Epithelial cell of prostate (primary cell): Measurements from ENCODE around the genes EEF1AKMT4, CHRD and MAGEF1.

- RRBS = under 1% methylated on average over 11 of the region's 56 CpGs
These were observed 514 bp downstream of the MCF2L2 start for GRCh38 chr3:183427761-183428448.

- RRBS = no CpG with 5 or more reads among the region's 57 CpGs
These were observed 19.0 kb upstream of the MCF2L2 start for GRCh38 chr3:183447171-183448118.

GRCh38 chr3:183486877-183487394 is 58.5 kb upstream of the MCF2L2 start:
- RRBS = no CpG with 5 or more reads among the region's 4 CpGs

- RRBS = no CpG with 5 or more reads among the region's 2 CpGs
These were observed 28.2 kb downstream of the KLHL6 start for GRCh38 chr3:183527316-183527703.

- RRBS = no CpG with 5 or more reads among the region's 3 CpGs
These were observed 5.6 kb upstream of the KLHL24 start for GRCh38 chr3:183629944-183630192.

GRCh38 chr3:183698793-183699865 is 1.5 kb downstream of the YEATS2 start:
- RRBS = no CpG with 5 or more reads among the region's 20 CpGs

DNA sequence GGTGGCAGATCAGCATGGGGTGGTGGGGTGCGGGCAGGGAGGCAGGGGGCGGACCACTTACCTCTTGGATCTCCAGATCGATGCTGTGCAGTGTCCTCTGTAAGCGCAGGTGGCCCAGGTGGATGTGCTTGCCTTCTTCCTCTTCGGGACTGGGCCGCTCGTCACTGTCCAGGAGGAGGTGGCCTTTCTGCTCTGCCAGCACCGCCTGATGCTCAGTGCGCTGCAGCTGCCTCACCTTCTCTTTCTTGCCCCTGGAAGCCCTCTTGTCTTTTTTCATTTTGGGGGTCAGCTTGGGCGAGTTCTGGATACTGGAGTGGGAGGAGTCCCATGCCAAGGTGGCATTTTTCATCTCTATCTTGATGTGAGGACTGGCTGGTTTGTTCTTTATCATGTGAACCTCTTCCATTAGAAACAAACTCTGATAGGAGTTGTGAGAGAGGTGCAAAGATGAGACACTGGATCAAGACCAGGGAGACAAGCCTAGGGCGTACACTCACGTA is 46.1 kb downstream of the ABCC5 start:
- RRBS = no CpG with 5 or more reads among the region's 12 CpGs

DNA sequence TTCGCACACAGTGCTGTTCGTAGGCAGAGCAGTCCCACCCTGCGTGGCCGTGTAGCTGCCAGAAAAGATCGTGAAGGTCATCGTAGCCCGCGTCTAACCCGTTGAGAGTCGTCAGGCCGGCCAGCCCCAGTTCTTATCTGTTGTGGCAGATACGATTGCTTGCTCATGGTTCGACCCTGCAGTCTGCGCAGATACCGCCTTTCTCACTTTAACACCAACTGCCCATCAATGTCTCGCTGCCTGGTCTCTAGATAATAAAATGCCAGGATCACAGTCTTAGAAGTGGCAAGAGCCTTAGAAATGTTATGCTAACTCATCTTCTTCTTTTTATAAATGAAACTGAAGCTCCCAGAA is 490 bp upstream of the ABCC5 start:
- RRBS = no CpG with 5 or more reads among the region's 16 CpGs

- RRBS = no CpG with 5 or more reads among the region's 12 CpGs
These were observed 9.9 kb downstream of the EIF2B5 start for GRCh38 chr3:184144687-184145760.

DNA sequence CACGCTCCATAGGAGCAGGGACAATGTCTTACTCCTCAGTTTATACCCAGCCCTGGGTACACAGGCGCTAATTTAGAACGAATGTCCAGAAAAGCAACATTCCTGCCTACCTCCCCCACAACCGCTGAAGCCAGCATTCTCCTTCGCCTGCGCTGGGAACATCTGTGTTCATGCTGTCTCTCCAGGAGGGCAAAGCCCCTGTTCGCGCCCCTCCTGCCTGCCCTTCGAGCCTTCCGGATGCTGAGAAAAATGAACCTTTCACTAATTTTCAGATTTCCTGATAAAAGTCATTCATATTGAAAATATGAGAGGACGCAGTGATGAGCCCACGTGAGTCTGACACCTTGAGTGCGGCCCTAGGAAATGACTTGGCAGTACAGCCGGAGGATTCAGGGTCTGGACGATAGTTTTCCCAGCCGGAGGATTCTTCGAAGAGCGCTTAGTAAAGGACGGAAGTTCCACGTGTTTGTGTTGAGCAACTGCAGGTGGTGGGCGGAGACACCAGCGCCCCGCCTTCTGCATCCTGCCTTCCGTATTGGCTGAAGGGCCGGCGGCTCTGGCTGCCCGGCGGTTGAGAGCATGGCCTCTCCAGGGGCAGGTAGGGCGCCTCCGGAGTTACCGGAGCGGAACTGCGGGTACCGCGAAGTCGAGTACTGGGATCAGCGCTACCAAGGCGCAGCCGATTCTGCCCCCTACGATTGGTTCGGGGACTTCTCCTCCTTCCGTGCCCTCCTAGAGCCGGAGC is at the start of gene EEF1AKMT4:
EEF1AKMT4 (plus strand) TSS at position 557 of the 745 bp plus-strand sequence.
- RRBS = 2% methylated on average over 5 of the region's 43 CpGs

GRCh38 chr3:184317165-184317571 is 2.8 kb downstream of the EIF4G1 start:
- RRBS = no CpG with 5 or more reads among the region's 6 CpGs

DNA sequence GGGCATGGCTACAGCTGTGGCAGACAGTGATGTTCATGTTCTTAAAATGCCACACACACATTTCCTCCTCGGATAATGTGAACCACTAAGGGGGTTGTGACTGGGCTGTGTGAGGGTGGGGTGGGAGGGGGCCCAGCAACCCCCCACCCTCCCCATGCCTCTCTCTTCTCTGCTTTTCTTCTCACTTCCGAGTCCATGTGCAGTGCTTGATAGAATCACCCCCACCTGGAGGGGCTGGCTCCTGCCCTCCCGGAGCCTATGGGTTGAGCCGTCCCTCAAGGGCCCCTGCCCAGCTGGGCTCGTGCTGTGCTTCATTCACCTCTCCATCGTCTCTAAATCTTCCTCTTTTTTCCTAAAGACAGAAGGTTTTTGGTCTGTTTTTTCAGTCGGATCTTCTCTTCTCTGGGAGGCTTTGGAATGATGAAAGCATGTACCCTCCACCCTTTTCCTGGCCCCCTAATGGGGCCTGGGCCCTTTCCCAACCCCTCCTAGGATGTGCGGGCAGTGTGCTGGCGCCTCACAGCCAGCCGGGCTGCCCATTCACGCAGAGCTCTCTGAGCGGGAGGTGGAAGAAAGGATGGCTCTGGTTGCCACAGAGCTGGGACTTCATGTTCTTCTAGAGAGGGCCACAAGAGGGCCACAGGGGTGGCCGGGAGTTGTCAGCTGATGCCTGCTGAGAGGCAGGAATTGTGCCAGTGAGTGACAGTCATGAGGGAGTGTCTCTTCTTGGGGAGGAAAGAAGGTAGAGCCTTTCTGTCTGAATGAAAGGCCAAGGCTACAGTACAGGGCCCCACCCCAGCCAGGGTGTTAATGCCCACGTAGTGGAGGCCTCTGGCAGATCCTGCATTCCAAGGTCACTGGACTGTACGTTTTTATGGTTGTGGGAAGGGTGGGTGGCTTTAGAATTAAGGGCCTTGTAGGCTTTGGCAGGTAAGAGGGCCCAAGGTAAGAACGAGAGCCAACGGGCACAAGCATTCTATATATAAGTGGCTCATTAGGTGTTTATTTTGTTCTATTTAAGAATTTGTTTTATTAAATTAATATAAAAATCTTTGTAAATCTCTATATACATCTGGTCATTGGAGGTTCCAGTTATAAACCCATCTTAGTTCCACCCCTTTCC is 8.2 kb downstream of the FAM131A start:
- RRBS = no CpG with 5 or more reads among the region's 17 CpGs

DNA sequence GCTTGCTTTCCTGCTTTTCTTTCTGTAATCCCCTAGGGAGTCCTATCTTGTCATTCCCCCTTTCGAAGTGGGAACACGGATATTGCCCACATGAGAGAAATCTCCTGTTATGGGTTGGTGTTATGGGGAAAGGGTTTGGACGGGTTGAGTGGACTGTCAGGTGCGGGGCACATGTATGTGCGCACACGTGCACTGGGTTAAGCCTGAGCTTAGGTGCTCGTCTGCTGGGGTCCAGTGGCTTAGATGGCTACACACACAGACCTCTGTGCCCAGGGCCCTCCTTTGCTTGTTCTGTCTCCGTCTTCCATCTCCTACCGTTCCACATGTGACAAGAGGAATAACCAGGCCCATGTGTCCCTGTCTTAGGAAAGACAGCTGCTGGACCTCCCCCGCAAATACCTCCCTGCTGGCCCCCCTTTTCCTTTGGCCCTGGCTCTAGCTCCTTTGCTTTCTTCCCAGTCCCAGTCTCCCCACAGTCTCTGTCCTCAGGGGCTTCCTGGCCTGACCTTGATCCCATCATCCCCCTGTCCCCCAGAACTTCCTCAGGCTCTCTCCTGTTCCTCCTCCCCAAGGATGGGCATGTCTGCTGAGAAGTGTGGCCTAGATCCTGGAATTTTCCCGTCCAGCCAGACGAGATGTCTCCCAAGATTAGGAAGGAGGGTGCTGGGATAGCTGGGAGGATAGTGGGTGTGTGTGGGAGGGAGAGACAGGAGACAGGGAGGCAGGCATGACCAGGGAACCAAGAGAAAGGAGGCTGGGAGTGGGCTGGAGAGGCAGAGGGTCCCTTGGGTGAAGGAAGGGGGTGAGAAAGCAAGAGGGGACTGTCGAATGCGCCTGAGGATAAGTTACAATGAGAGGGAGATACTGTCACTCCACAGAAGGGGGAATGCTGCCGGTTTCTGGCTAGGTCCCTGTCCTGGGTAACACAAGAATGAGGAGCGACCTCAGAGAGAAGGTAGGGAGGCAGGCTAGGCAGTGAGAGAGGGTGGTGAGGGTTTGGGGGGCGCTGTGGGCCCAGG is 851 bp upstream of the THPO start:
- RRBS = no CpG with 5 or more reads among the region's 17 CpGs

- RRBS = 2% methylated on average over 66 of the region's 151 CpGs
These were observed at the start of gene CHRD for GRCh38 chr3:184379568-184380820. TSS of gene CHRD (plus strand) at chr3:184380054.

DNA sequence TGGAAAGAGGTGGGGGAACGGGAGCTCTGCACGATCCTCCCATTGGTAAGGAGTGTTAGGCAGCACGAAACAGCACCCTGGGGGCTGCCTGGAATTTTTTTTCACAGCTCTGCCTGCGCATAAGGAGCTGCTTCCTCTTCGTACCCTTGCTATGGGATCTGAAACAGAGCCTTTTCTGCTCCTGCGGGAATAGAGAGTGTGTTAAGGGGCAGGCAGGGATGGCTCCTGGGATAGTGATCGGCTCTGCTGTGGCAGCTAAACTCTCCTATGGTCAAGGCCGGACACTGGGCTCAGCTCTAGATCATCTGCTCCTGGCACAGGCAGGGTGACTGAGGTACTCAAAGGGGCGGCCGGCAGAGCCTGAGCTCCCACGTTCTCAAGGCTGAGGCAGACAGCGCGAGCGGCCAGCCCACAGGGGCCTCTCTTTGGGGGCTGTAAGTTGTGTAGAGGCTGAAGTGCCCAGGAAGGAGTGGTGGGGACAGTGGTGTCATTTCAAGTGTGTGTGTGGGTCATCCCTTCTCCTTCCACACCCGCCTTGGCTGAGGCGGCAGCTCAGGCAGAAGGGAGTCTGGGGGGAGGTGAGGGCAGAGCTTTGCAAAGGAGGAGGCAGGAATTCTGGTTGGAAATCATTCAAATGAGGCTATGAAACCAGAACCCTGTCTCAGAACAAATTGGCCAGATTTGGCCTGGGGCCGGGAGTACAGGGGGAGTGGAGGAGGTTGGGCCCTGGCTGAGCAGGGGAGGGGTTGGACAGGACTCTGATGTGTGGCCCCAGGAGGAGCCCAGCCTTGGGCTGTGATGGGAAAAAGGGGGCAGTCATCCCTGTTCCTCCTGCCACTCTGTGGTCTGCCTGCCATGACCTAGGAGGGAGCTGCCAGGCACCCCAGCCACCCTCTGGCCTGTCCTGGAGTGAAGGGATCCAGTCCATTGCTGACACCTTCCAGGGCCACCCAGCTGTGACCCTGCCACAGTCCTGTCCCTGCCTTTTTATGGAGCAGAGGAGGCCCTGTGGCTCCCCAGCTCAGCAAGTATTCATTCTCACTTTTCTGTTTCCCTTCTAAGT is 31.1 kb downstream of the EPHB3 start:
- RRBS = 29% methylated on average over 3 of the region's 17 CpGs

DNA sequence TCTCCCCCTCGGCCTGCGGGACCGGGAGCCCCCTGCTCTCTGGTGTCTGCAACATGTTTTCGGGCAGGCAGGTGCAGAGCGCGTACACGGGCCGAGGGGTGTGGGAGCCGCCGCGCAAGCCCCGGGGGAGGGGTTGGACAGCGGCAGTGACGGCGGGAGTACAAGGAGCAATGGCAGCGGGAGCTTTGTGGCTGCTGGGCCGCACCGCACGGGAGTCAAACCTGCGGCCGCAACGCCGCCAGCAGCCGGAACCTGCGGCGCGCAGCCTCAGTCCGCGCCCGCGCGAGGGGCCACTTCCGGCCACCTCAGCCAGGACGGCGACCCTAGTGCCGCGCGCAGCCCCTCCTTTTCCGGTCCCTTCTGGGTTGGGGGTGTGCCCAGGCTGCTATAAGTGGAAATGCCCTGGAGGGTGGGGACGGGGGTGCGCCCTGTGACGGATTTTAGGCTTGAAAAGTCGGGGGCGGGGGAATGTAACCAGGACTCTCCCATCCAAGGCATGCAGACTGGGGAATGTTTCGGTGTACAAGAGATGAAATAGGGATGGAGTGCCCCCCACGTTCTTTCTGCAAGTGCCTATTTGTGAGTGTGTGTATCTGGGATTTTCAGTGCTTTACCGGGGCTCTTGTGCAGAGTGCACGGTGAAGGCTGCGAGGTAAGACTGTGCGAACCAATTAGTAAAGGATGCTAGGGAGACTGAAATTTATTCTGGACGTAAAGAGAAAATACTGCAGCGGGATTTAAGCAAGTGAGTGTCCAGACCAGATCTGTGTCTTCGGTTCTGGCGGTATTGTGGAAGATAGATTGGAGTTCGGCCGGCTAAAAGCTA is at the start of gene MAGEF1:
MAGEF1 (minus strand) TSS at position 298 of the 826 bp plus-strand sequence.
- RRBS = under 1% methylated on average over 24 of the region's 56 CpGs

DNA sequence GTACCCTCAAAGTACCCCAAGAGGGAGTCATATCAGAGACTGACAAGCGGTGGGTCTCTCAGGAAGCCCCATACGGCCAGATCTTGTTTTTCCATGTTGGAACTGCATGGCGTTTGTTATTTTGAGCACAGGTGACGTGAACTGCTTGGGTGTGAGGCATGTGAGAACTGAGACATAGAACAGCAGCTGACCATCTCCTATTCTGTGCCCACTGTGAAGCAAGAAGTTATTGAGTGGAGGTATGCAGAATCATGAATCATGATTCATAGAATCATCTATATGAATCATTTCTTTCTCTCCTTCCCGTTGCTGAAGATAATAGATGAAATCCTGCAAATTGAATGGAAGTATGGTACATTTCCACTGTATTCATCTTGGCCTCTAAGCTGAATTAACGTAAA is 4.7 kb downstream of the VPS8 start:
- RRBS = no CpG with 5 or more reads among the region's 6 CpGs

DNA sequence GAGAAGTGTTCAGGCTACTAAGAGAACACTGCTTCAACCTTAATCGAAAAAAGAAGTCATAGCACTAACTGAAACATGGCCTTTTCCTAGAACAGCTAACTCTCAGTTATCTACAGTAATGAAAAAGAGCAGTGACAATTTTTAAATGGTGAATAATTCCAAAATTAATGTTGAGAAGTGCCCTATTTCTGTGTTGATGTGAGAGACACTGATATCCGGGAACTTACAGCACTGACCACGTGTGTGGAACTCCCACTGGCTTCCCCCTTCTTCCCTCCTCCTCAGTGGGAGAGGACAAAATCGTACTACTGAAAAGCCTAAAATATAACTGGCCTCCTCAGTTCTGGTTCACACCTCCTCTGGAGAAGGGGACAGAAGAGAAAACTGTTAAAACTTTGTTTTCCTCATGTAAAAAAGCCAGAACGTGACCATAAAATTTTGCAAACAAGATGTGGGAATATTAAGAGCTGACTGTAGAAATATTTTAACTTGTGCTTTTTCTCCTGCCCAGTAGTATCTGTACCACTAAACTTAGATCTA is 74.5 kb downstream of the C3orf70 start:
- RRBS = no CpG with 5 or more reads among the region's 5 CpGs

- RRBS = no CpG with 5 or more reads among the region's 14 CpGs
These were observed 16.1 kb downstream of the MAP3K13 start for GRCh38 chr3:185379017-185379538.

- RRBS = no CpG with 5 or more reads among the region's 8 CpGs
These were observed 8.7 kb downstream of the TMEM41A start for GRCh38 chr3:185489970-185490791.